Skin of body (tissue), 2 donors: ENCODE results near the genes OR4D1, HSF5 and PRR11.

DNA sequence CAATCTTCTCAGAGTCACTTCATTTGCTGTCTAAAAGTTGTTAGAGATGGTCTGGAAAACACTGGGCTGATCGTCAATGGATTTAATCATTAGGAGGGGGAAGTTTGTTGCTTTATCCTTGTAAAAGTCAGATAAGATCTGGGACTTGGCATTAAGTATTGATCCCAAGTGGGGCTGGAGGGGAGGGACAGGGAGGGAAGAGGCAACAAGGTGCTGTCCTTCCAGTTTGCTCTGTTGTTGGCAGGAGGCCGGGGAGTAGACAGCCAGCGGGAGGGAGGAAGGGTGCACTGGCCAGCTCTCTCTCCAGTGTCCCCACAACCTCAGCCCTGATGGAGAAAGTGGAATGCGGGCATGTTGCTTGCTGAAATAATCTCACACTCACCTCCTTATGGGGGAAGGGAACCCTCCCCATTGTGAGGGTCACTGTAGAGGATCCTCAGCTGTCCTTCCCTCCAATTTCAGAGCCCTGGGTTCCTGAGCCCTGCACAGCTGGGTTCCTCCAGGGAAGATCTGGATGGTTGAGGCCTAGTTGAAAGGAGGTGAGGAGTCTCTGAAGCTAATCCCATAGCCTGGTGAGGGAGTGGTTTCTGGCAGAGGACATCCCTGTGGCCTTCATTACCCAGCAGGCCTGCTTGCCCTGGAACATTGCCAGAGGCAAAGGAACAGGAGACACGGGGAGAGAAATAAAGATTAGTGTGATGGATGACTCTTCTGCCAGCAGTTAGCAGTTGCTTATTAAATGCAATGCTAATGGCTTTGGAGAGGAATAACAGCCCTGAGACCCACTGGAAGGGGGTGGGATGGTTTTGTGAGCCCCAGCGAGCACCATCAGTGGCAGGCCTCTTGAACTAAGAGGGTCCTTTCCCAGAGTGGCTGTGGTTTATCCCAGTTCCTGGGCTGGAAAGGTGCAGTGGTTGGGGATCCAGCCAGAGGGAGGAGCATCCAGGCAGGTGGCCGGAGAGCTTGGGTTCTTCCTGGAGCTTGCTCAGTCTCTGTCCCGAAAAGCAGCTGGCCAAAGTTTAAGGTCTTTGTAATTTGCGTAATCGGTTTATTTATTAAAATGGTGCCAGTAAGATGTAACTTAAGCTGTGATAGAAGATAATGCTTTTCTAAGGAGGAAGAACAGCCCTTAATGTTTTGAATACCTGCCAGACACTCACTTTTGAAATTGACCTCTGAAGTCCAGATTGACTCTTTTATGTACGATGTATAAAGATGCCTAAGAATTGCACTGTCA, 209.9 kb downstream of the CCDC182 start:
- RAMPAGE, long total RNA = no peak

- RAMPAGE, long total RNA = no peak
These were observed 10.4 kb downstream of the MRPS23 start for GRCh38 chr17:57839294-57839927.

DNA sequence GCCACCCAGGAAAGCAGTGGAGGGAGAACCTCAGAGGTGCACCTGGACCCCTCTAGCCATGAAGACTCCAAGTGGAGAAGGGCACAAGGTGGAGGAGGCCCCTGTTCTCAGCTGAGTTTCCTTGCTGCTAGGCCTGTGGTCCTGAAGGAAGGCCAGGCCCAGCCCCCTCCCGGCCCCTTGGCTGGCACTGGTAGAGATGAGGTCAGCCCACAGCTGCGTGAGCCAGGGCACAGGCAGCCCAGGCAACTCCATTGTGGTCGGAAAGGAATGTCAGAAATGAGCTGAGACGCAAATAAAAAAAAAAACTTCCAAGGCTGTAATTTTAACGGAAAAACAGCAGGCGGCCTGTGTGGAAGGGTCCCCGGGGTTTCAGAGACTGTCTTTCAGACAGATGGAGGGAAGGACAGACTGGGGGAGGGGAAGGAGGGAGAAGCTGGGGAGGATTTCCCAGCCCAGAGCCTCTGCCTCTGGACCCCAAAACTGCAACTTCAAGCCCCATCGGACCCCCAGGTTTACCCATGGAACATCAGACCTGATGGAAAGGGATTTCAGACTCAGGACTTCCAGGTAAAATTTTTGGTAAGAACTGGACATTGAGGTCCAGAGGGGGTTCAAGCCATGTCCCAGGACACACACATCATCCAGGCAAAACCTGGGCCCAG, 25.6 kb upstream of the MRPS23 start:
- RAMPAGE, long total RNA = no peak

DNA sequence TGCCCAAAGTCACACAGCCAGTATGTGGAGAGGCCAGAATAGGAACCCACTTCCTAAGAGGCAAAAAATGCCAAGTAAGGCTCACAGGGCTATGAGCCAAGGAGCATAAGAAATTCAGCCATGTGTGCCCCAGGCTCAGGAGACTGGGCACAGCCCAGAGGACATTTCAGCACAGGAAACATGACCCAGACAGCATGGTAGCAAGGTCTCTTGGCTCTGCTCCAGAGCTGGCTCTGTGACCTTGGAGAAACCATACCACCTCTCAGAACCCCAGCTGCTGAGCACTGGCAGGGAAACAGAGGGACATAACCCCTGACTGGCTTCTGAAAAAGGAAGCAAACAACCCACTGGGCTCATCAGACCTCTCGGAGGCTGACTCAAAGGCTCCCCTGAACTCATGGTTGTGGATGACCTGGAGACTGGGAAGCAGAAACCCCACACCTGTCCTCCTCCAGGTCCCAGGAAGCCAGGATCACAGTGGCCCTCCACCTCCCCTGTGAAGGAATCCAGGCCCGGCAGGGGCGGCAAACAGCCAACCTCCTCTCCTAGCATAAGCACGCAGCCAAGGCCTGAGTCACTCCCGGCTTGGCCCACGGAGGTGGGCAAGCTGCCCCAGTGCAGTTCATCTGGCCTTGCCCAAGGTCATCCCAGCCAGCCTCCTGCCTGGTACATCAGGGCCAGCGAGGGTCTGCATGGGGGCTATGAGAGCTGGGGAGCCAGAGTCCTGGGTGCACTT, 40.5 kb upstream of the MRPS23 start:
- RAMPAGE, long total RNA = no peak

DNA sequence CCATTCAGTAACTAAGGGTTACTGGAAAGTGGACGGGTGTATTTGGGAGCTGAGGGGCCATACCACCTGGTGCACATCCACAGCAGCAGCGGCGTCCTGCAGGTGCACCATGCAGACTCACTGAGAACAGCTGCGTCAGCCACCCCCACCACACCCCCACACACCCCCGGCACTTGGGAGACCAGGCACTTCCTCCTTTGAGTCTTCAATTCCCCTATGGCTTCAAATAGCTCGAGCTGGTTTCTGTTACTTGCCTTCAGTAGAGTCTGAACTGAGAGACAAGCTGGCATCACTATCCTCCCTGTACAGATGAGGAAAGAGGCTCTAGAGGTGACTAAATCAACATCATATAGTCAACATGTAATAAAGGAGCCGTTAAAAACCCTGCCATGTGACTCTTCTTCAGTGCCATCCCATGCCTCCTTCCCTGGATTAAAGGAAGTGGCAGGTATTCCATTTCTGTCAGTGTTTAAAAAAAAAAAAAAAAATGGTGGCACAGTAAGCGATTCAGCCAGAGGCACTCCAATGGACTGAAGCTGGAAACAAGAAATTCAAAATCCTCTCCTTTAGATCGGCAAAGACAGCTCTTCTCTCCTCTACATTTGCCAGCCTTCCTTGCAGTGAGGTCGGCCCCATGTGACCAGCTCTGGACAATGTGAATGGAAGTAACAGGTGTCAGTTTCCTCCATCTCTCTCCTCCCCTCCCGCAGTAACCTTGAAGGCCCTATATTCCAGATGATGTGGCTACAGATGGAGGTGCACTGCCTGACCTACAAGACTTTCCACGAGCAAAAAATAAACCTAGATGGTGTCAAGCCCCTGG, 15.2 kb downstream of the CUEDC1 start:
- RAMPAGE, long total RNA = no peak

DNA sequence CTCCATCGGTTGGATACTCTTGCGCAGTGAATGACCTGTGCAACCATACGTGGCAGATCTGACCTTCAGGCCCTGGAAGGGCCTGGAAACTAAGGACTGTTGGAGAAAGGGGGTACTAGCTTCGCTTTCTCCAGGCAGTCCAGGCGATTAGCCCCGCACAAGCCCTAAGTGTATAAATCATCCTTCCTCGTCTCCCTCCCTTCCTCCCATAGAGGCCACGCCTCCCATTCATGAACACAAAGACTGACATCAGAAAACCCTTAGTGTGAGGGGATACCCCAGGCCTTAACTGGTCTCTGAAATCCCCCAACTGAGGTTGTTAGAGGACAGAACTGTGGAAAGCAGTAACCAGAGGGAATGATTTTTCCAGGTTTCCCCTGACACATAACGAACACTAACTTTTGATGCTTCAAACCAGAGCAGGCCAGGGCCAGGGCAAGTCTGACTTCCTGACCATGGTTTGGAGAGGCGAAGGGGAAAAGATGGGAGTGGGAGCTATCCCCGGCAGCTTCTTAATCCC, 1.5 kb upstream of the DYNLL2 start:
- RAMPAGE, long total RNA = no peak

GRCh38 chr17:58147961-58148483, at the start of gene OR4D1:
OR4D1 (plus strand) TSS chr17:58148384.
- RAMPAGE, long total RNA = no peak

DNA sequence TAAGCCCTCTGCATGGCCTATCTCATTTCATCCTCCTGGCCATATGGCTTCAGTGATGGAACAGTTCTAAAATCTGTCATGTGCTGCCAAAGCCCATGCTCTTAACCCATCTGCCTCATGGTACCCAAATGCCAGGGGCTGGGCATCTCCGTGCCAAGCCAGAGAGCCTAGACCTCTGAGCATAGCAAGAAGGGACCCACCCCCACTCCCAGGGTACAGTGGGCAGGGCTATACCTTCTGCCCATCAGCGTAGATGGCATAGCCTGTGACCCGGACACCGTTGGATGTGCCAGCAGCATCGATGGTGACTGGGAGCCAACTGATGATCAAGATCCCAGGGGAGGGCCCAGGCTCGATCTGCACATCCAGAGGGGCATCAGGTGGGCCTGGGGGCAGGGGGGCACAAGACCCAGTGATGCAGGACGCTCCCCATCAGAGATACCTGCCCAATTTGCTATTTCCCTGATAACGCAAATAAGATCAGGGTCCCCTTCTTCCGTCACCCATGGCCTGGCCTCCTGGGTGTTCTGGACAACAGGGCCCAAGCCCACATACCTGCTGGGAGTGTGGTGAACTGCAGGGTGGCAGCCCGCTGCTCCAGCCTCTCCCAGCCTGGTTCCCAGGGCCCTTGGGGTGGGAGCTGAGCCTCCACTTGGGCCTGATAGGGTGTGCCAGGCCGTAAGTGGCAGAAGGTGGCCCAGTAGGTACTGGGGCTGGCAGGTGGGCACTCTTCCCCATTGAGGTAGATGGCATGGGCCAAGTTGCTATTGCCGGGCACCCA, 17.1 kb downstream of the TSPOAP1 start:
- RAMPAGE, long total RNA = no peak

- RAMPAGE, long total RNA = no peak
These were observed 14.5 kb downstream of the TSPOAP1 start for GRCh38 chr17:58313970-58314665.

- RAMPAGE, long total RNA = no peak
These were observed 2.3 kb downstream of the TSPOAP1 start for GRCh38 chr17:58326278-58326613.

GRCh38 chr17:58329646-58330060, 1.1 kb upstream of the TSPOAP1 start:
- RAMPAGE, long total RNA = no peak

GRCh38 chr17:58337902-58338589, 9.5 kb upstream of the TSPOAP1 start:
- RAMPAGE, long total RNA = no peak

- RAMPAGE, long total RNA = no peak
These were observed 32.0 kb upstream of the SUPT4H1 start for GRCh38 chr17:58383818-58384662.

GRCh38 chr17:58488166-58488629, at the start of gene HSF5:
HSF5 (minus strand) TSS chr17:58488408.
- RAMPAGE, long total RNA = no peak

GRCh38 chr17:58494673-58495402, 6.6 kb upstream of the HSF5 start:
- RAMPAGE, long total RNA = no peak

GRCh38 chr17:58525160-58526059, 11.0 kb upstream of the MTMR4 start:
- RAMPAGE, long total RNA = no peak

DNA sequence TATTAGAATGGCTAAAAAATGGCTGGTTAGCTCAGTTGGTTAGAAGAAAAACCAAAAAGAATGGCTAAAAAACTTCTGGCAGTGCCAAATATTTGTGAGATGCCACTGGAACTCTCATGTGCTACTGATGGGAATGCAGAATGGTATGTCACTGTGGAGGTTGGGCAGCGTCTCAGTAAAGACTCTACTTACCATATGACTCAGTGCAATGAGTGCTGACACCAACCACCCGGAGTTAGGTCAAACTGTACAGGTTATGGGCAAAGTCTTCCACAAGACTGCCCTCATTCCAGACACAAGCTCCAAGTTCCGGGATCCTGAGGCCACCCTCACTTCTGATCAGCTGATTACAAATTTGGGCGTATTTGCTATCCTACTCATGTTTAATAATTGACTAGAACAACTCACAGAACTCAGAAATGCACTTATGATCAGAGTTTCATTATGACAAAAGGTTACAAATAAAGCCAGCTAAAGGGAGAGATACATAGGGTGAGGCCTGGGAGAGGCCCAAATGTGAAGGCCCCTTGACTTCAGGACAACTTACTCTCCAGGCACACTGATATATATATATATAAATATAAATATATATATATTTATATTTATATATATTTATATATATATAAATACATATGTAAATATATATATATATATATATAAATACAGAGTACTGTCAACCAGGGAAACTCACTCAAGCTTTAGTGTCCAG, 114.8 kb downstream of the TRIM37 start:
- RAMPAGE, long total RNA = no peak

GRCh38 chr17:59155028-59156082, at the start of gene PRR11:
PRR11 (plus strand) TSS chr17:59155746.
- RAMPAGE, long total RNA = no peak

DNA sequence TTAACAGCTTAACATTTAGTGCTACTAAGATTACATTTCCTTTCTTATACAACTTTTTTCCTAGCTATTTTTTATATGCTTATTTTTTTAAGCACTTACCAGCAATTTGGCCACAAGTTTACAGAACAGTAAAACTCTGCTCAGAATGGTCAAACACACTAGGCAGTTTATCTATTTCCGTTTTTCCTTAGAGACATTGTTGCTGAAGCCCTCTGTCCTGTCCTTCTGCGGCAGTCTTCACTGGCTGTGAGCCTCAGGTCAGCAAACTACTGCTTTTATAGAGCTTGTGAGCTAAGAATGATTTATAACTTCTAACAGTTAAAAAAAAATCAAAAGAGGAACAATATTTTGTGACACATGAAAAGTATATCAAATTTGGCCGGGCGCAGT, 7.9 kb downstream of the PRR11 start:
- RAMPAGE, long total RNA = no peak

GRCh38 chr17:59357951-59358422, 26.5 kb downstream of the YPEL2 start:
- RAMPAGE, long total RNA = no peak